ENCODE measurements around the gene MPRIP.

DNA sequence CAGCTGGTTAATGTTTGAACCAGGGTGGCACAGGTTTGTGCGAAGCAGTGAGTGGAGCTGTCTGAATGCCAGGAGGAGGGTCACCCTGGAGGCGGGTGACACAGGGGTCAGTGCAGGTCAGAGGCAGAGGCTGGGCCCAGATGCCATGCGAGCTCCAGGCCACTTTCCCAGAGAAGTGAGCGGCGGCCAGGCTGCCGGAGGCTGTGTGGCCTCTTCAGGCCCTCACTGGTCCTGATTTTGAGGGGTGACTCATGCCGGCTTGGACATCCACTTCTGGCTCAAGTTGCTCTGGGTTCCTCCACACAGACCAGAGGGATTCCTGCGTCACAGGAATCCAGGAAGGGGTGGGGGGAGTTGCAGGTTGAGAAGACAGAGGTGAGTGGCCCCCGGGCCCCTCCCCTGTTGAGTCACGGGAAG is 31.7 kb upstream of the MPRIP start:
- PRO-cap, 3 experiments: no peak in any of the 3 experiments
- RAMPAGE, long total RNA: no peak

DNA sequence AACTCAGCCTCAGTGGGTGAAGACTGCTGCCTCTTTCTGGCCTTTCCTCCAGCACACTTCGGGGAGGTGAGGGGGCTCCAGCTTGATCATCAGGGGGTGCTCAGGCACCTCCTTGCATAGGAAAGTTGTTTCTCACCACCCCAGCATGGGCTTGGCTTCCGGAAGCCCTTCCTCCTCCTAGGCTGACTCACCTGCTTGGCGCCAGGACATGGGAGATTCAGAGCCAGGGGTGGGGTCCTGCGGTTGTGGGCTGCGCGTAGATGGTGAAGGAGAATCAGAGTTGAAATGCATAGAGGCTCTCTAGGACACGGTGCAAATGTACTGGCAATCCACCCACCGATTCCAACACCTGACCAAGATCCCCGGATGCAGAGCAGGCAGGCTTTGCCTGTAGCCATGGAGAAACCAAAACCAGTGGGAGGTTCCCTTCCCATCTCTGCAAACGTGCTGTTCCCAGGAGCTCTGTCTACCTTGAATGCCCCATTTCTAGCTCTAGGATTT is 27.6 kb upstream of the MPRIP start:
- PRO-cap, 3 experiments: no peak in any of the 3 experiments
- RAMPAGE, long total RNA: no peak

GRCh38 chr17:17040976-17041755 is 1.1 kb upstream of the MPRIP start:
- PRO-cap, 3 experiments: no peak in any of the 3 experiments
- RAMPAGE, long total RNA: no peak

GRCh38 chr17:17041886-17042769 is at the start of gene MPRIP:
TSS of gene MPRIP (plus strand) at chr17:17042457.
- PRO-cap, 3 experiments: peak in 3 of 3 experiments; most common plus-strand start chr17:17042482 (in 1); most common minus-strand start chr17:17042107 (in 2)
- RAMPAGE, long total RNA: no peak

- PRO-cap, 3 experiments: no peak in any of the 3 experiments
- RAMPAGE, long total RNA: no peak
These were observed 29.0 kb downstream of the PLD6 start for GRCh38 chr17:17177126-17177479.

DNA sequence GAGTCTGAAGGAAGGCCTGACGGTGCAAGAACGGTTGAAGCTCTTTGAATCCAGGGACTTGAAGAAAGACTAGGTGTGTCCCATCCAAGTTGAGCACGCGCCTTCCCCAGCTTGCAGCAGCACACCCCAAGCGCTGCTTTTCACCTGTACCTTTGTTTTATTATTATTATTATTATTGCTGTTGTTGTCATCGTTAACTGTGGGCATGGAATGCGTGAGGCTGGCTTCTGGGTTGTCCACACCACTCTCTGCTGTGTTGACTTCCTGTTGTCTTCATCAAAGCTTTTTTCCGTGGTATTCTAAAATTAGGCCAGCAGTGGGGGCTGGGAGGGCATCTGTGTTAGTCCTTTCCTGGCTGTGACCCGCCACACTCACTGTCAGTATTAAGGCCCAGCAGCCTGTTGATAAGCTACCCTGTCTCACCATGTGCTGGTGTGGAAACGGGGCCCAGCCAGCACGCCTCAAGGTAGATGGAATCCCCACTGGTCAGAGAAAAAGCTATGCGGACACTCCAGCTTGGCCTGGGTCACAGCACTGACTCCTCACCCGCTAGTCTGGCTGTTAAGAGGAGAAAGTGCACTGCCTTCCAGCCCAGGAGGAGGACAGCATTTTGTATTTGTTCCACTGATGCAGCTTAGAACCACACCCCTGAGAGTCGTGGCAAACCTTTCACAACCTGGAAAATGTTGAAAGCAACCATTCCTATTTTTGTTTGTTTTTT is 21.2 kb downstream of the PLD6 start:
- PRO-cap, 3 experiments: no peak in any of the 3 experiments
- RAMPAGE, long total RNA: no peak

DNA sequence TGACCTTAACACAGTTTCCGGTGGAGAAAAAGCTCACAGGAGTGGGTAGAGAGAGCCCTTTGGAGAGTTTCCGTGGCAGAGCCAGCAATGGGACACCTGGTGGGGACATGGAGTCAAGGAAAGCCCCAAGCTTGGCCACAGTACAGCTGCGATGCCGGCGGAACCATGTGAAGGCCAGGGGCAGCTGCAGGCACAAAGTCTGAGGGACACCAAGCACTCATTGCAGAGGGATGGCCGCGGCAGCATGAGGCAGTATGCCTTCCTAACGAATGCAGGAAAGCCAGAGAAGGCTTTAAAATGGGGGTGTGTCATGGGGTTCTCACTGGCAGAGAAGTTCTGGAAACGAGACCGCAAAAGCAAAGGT is 7.3 kb downstream of the FLCN start:
- PRO-cap, 3 experiments: no peak in any of the 3 experiments
- RAMPAGE, long total RNA: no peak

- PRO-cap, 3 experiments: no peak in any of the 3 experiments
- RAMPAGE, long total RNA: no peak
These were observed 8.2 kb downstream of the COPS3 start for GRCh38 chr17:17272903-17273211.

DNA sequence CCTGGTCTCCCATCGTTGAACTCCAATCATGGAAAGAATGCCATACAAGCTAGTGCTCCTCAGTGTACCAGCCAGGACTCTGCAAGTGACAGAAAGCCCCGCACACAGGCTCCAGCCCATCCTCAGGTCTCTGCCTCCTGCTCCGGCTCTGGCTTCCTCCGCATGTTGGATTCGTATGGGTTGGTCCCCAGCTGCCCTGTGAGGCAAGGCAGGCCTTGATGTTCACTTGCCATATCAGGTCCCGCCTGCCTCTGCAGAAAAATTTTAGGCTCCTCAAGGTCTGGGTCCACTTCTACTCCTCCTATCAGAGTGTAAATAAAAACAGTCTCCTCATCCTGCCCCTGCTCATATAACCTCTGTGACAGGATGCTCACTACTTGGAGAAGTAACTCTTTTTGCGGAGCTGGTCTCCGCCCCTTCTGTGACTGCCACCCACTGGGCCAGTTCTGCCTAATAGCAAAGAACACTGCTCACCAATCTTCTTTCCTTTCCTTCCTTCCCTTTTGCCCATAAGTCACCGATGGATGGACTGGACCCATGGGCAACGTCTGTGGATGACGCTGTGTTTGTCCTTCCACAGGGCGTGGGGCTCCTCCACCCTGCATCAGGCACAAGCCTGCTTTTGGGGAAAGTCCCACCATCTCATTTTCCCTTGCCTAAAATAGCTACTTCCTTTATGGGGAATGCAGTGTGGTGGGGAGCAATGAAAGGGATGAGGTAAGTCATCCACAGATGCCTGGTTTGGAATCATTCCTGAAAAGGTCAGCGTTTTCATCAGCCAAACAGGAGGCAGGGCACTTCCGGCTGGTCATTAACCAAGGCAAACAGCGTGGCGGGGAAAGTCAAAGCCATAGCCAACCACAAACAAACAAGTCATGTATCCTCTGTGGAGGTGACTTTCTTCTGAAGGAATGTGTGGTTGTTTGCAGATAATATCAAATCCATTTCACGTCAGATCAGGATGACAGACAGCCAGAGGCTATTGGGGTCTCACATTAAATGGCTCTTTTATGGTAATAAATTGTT is 30.9 kb upstream of the MED9 start:
- PRO-cap, 3 experiments: no peak in any of the 3 experiments
- RAMPAGE, long total RNA: no peak

GRCh38 chr17:17526287-17526785 is 30.1 kb upstream of the RASD1 start:
- PRO-cap, 3 experiments: no peak in any of the 3 experiments
- RAMPAGE, long total RNA: no peak

DNA sequence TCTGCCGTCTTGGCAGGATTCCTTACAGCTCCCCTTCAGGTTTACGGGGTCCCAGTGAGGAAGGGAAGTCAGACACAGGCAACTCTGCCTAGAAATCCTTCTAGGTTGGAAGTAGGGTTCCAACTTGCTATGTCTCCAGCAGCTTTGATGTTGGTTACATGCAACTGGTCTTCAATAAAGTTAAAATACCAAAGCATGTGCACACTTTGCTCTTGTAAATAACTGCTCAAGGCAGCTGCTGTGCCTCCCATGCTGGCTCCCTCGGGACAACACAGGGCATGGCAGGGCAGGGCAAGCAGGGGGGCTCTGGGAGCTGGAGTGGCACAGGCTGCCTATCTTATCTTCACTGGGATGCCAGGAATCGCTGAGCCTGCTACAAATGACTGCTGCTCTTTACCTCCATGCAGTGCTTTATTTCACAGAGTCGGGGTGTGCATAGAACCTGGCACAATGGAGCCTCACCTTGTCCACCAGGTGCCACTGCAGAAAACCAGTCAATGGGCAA is 21.9 kb downstream of the PEMT start:
- PRO-cap, 3 experiments: no peak in any of the 3 experiments
- RAMPAGE, long total RNA: no peak

DNA sequence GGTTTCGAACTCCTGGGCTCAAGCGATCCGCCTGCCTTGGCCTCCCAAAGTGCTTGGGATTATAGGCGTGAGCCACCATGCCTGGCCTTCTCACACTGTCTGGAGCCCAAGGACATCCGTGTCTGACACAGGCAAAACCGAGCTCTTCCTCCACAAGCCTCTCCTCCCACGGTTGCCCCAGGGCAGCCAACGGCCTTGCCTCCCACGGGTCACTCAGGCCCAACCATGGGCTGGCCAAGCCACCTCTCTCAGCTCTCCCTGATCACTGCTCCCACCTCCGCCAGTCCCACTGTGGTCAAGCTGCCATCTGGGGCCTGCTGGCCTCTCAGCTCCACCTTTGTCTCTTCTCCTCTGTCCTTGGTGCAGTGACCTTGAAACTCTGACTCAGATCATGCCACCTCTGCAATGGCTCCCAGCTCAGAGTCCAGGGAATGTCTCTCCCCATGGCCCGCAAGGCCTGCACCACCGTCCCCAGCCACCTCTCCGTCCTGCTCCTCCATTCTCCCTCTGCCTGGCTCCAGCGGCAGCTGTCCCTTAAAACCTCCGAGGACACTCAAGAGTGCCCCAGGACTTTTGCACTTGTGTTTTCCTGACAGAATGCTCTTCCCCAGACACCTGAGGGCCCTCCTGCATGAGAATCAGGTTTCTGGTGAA is 19.5 kb downstream of the PEMT start:
- PRO-cap, 3 experiments: no peak in any of the 3 experiments
- RAMPAGE, long total RNA: no peak

GRCh38 chr17:17714321-17714817 is 33.1 kb downstream of the RAI1 start:
- PRO-cap, 3 experiments: no peak in any of the 3 experiments
- RAMPAGE, long total RNA: no peak

- PRO-cap, 3 experiments: no peak in any of the 3 experiments
- RAMPAGE, long total RNA: no peak
These were observed 70.6 kb downstream of the SREBF1 start for GRCh38 chr17:17766030-17766683.

DNA sequence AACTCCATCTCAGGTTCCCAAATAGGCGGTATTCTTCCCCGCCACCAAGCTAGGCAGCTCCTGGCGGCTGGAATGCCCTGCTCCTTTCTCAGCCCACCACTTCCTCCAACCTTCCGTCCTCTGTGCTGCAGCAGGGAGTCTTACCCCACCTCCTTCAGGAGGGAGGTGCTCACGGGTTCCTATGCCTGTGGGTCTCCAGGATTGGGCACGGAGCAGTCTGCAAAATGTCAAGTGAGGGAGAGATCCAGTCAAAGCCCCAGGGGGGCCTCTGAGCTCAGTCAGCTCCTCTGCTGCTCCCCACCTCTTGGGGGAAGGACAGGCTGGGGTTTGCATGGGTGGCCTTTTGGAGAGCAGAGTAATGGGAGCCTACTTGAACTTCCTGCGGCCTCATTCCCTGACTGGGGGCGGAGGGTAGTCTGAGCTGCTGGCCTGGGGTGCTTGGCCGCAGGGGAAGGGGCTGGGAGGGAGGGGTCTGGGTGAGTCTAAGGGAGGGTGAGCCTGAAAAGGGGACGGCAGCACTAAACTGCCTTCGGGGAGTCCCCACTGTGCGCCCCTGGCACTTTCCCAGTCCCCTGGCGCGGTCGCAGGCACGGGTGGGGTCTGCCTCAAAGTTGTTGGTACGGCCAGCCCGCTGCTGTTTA is 55.5 kb downstream of the SREBF1 start:
- PRO-cap, 3 experiments: no peak in any of the 3 experiments
- RAMPAGE, long total RNA: no peak

DNA sequence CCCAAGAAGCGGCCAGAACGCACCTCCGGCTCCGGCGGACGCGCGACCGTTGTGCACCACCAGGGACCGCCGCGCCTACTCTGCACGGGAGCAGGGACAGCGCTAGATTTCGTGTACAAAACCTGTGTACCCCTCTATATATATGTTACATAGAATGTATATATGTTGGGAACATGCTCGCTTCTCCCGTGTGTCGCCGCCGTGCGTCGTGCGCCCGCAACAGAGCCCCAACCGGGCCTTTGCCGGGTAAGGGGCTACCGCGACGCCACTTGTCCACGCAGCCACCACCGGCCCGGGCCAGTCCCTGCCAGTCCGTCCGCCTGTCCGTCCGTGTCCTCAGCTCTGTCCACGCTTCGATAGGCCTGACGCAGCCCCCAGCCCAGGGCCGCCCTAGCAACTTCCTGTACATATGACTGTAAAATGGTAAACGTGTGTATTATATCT is 26.0 kb downstream of the SREBF1 start:
- PRO-cap, 3 experiments: no peak in any of the 3 experiments
- RAMPAGE, long total RNA: no peak

DNA sequence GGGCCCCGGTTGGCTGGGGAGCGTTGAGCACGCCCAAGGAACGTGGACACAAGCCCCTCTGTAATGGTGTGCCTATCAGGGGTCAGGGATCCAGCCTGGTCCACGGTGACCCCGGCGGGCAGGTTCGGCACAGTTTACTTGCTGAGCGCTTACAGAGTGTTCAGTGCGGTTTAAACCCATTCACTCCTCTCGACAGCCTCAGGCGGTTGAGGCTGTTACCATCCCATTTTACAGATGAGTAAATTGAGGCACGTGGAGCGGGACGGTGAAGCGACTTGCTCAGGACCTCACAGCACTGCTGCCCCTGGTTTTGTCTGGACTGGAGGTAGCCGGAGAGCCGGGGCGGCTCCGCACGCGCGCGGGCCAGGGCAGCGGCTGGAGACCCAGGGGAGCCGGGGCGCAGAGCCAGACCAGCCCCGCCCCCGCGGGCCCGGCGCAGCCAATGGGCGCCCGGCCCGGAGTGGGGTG is 3.0 kb upstream of the SREBF1 start:
- PRO-cap, 3 experiments: peak in 3 of 3 experiments; most common minus-strand start position 377 of the sequence (in 3)
- RAMPAGE, long total RNA: no peak

- PRO-cap, 3 experiments: no peak in any of the 3 experiments
- RAMPAGE, long total RNA: no peak
These were observed 5.0 kb upstream of the SREBF1 start for GRCh38 chr17:17841685-17842264.

DNA sequence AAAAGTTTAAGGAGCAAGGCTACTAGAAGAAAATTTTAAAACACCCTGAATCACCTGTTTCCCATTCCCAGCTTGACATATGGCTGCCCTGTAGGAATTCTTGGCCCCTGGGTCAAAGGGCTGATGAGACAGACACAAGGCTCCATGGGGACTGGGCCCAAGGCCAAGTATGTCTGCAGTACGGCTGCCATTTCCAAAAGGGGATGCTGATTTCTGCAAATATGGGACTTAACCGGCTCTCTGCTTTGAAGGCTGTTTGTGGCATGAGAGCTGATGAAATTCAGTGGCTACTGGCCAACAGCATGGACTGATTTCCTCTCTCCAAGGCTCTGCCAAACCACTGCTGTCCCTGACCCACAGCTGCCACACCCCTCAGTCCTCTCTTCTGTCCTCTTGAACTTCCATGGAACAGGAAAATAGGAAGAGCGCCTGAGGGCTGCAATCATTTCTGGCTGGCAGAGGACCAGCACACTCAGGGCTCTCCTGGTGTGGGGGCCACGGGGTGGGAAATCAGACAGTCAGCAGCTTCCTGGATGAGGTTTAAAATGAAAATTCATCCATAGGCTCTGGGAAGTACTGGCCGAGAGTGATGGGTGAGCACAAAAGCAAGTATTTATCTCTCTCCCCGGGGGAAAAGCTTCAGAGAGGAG is 63.9 kb upstream of the SREBF1 start:
- PRO-cap, 3 experiments: no peak in any of the 3 experiments
- RAMPAGE, long total RNA: no peak

DNA sequence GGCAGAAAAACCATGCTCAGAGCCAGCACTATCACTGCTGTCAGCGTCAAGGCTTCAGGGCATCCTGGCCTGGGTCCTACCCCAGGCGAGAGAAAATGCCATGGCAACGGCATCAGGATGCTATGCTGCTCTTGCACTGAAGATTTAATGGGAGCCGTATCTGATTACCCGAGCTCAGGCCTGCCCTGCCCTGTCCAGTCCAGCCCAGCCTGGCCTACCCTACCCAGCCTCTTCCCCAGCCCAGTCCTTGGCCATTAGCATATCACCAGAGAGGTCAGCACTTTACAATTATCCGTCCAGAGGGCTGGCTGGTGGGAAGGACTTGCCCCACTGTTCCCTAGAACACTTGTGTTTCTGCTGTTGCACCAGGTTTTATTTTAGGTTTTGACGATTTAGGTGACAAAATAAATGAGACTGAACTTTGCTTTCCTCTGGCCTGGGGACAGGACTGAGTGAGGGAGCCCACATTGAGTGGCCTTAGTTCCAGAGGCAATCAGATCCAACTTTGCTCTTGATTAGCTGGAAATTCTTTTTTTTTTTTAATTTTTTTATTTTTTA is 61.0 kb downstream of the TOM1L2 start:
- PRO-cap, 3 experiments: no peak in any of the 3 experiments
- RAMPAGE, long total RNA: no peak

Data from cerebellum (tissue), 5 donors.